Mammary microvascular endothelial cell (primary cell): ENCODE data around the genes PPM1M, SEMA3G and NISCH.

DNA sequence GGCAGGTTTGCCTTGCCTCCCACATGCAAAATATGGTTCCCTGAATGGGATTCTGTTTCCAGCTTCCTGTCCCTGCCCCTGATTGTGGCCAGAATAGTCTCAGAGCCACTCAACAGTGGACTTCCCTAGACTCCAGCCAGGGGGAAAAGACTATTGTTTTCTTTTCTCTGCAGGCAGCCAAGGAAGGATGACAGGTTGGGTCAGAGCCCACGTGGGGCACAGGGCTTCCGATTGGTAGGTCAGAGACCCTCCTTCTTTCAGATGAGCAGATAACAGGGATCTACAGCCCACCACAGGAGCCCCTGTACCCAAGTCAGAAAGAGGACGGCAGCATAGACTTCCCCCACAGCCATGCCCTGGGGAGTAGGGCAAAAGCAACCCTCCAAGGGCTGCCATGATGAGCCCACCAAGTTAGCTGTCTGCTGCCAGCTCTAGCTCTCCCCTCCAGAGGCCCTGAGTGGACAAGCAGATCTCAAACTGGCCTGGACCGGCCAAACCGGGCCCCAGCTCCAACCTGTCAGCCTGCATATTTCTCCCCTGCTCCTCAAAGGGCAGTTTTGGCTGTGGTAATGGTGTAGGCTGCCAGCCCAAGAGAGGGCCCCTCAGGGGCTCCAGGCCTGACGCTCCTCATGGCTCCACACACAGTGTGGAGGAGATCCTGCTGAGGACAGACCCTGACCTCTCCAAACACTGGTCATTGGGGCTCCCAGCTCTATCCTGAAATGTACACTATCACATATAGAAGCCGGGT is 6.3 kb downstream of the TLR9 start:
- RAMPAGE, long total RNA: no peak

- RAMPAGE, long total RNA: no peak
These were observed at the start of gene PPM1M for GRCh38 chr3:52245226-52246386. Gene PPM1M (plus strand): TSS chr3:52245759.

DNA sequence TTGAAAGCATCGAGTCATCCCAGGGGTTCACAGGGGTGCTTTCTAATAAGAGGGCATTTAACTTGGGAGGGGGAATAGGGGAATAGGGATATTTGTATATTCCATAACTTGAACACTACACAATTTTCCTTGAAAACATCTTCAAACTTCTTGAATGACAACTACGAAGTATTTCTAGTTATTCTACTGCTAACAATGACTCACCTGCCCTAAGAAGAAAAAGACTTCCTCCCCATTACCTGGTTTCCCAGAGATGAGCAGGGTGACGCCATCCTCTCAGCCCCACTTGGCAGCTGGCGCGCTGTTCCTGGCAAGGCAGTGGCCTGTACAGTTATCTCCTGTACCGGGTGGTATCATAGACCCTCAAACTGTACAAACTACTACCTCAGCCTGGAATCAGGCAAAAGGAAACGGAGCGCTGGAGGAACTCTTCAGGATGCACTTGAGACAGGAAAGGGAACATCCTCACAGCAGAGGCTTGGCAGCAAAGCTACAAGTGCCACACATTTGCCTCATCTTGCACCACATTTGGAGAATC is 10.4 kb downstream of the WDR82 start:
- RAMPAGE, long total RNA: no peak

DNA sequence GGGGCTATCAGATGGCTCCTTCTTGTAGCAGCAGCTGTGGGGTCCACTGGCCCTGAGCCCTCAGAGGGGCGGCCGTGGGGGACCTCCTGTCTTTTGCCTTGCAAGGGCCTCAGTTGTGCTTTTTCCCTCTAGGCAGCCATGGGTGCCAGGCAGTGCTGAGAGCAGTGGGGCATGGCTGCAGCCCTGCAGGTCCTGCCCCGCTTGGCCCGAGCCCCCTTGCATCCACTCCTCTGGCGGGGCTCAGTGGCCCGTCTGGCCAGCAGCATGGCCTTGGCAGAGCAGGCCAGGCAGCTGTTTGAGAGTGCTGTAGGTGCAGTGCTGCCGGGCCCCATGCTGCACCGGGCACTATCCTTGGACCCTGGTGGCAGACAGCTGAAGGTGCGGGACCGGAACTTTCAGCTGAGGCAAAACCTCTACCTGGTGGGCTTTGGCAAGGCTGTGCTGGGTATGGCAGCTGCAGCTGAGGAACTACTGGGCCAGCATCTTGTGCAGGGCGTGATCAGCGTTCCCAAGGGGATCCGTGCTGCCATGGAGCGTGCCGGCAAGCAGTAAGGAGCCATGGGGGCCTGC is 2.6 kb downstream of the GLYCTK start:
- RAMPAGE, long total RNA: no peak

- RAMPAGE, long total RNA: no peak
These were observed 12.5 kb downstream of the GLYCTK start for GRCh38 chr3:52299926-52300678.

DNA sequence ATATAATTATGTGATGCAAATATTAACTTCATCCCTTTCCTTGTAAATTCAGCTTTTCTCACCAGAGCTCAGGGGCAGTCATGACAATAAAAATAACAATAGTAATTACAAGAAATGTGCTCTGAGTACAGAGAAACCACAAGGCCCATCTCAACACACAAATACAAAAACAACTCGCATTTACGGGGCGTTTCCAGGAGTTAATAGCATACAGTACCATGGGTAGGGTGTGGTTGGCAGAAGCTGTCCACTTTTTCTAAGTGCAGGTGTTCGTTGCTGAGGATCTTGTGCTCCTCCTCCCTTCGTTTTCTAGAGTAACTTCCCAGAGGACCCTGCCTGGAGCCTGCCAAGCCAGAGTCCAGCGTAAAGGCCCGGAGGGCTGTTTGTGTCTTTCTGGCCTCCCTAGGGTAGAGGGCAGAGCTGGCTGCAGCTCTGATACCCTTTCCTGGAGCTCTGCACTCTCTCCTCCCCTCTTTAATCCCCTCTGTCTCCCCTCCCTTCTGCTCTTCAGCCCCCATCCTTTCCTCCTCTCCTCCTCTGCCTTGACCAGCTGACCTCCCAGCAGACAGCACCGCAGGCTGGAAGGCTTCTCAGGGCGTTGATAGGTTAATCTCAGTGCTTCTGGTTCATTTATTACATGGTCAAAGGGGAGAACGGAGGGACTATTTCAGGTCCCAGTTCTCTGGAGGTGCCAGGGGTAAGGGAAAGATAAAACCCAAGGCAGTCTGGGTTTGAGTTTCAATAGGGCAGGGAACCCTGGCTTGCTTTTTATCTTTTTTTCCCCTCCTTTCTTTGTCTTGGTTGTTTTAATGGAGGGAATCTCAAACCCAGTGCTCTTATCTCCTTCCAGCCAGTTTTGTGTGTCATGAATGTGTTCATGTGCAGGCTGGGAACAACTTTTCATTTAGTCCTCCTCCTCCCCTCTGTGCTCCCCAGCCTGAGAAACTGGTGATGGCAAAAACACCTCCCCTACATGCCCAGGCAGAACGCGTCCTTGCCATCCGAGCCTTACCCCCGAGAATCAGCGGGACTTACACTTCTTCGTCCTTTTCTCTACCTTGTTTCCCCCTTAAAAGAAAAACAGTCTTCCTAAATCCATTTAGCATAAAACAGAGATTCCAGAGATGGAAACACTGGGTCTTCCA is 11.2 kb downstream of the SEMA3G start:
- RAMPAGE, long total RNA: no peak

DNA sequence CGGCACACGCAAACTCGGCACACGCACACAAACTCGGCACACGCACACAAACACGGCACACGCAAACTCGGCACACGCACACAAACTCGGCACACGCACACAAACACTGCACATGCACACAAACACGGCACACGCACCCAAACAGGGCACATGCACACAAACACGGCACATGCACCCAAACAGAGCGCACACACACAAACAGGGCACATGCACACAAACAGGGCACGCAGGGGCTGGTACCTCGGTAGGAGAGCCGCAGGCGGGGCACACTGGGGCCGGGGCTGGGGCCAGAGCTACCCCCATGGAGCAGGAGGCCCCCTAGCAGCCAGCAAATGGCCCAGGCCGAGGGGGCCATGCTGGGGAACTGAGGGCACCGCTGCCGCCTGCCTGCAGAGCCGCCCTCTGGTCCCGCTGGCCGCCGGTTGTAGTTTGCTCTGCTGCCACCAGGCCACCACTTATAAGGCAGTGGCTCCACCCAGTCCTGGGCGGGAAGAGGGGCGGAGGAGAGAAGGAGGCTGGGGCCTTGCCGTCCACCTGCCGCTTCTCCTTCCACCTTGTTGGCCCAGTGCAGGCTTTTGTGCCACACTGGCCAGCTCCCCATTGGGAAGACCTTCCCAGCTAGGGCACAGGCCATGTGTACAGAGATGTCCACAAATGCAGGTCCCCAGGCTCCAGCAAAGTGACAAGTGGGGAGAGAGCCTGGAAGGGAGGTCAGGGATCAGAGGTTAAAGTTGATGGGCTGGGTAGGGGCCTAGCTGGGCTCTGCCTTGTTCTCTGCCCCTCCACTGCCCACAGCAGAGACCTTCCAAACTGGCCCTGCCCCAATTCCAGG is at the start of gene SEMA3G:
Gene SEMA3G, minus strand, starts transcription at position 431 of the 832 bp plus-strand sequence.
- RAMPAGE, long total RNA: no peak

- RAMPAGE, long total RNA: start-site peak on the plus strand at chr3:52455607-52455630, 122 and 100 reads in 2 replicates
These were observed at the start of gene NISCH for GRCh38 chr3:52455268-52456054. Gene NISCH (plus strand): TSS chr3:52455604.

DNA sequence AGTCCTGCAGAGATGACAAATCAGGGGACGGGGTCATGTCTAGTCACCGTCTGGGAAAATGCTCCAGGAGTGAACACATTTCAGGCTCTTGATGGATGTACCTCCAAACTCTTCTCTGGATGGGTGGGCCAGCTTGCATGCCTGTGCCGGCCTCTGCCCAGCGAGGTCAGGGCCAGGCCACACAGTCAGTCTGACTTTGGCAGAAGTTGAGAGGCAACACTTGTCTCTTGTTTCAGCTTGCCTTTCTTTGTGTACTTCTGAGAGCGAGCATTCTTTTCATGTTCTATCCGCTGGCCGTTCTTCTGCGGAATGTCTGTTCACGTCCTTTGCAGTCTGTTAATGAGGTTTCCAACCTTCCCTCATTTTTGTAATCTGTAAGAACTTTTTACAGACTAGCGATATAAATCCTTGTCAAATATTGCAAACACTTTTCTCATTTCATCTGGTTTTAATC is 11.4 kb upstream of the STAB1 start:
- RAMPAGE, long total RNA: no peak

- RAMPAGE, long total RNA: no peak
These were observed 10.6 kb upstream of the STAB1 start for GRCh38 chr3:52484306-52485086.

DNA sequence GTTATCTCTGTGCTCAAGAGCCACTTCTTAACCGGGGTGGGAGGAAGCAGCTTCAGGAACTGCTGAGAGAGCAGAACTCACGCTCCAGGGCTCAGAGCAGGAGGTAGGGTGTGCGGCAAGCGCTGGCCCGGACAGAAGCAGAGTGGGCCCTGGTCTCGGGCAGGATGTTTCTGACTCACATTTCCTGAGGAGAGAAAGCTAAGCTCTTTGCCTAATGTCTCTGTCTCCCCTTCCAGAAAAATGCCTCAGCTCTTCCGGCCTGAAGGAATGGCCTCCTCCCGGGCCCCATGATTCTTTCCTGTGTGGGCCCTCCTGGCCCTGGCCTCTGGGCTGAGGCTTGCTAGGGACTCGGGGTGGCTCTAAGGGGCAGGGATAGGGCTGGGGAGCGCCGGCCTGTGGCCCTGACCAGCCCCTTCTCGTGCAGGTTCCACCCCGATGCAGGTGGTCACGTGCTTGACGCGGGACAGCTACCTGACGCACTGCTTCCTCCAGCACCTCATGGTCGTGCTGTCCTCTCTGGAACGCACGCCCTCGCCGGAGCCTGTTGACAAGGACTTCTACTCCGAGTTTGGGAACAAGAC is 4.1 kb upstream of the STAB1 start:
- RAMPAGE, long total RNA: no peak

DNA sequence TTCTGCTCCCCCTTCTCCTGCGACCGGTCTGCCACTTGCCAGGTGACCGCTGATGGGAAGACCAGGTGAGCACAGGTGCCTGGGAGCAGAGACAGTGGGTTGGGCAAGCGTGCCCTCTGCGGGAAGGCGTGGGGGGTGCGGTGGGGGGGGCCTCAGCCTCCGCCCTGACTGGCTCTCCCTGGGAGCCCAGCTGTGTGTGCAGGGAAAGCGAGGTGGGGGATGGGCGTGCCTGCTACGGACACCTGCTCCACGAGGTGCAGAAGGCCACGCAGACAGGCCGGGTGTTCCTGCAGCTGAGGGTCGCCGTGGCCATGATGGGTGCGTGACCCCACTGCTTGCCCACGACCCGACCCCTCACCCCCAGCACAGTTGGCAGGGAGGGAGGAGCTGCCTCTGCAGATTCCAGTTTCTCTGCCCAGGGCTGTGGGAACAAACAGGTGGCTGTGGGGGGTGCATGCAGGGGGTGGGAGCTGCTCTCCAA is 8.7 kb downstream of the STAB1 start:
- RAMPAGE, long total RNA: no peak

GRCh38 chr3:52532393-52533054 is 1.1 kb downstream of the NT5DC2 start:
- RAMPAGE, long total RNA: no peak

- RAMPAGE, long total RNA: no peak
These were observed 649 bp downstream of the UQCC5 start for GRCh38 chr3:52536866-52537642.

DNA sequence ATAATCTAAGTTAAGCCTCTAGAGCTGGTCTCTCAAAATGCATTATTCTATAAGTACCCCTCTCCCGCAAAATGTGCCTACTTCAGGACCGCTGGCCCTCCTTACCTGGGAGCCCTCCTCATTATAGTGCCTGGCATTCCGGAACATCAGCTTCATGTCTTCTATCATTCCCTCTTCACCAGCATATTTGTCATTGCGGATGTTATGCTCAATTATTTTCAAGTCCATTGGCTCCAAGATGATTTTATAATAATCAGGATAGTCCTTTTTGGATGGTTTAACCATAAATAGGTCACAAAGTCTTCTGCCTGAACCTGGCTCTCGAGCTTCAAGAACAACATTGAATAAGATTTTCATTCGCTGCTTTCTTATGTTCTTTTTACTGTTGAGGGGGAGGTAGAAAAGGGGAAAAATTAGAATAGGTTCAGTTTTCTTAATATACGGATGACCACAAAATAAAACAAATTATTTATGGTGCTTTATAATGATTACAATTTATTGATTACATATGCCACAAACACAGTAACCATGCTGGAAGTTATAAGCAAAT is 68.6 kb upstream of the GNL3 start:
- RAMPAGE, long total RNA: no peak

- RAMPAGE, long total RNA: no peak
These were observed 41.1 kb upstream of the GNL3 start for GRCh38 chr3:52644625-52645289.

- RAMPAGE, long total RNA: no peak
These were observed 11.4 kb downstream of the ITIH3 start for GRCh38 chr3:52806014-52806354.

DNA sequence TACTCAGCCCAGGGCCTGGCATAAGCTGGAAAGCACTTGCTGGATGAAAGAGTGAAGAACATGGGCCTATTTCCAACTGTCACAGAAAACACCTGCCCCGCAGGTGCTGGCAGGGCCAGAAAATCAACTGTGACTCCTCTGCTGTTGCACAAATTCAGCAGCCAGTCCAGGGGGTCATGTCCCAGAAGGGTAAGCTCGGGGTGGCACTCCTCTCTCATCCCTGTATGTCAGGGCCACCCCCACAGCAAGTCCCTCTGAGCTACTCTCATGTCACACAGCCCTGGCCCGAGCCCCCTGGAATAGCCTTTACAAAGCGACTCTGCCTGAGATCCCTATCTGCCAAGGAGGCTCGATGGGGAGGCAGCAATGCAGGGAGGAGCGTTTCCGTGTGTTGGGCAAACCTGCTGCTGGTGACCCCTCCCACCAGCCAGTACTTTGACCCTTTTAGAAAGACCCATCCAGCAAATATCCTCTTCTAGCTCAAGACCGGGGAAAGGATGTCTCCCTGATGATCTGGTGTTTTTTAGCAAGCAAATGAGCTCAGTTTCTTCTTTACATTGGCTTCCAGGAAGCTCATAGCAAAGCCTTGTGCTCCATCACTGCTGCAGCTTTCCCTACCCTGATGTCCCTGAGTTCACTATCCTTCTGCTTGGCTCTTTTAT is 17.1 kb downstream of the ITIH3 start:
- RAMPAGE, long total RNA: no peak

GRCh38 chr3:52823339-52824176 is 6.9 kb downstream of the ITIH4 start:
- RAMPAGE, long total RNA: no peak

GRCh38 chr3:52845157-52845454 is 10.3 kb upstream of the MUSTN1 start:
- RAMPAGE, long total RNA: no peak